Measurements from ENCODE around the gene BRINP3.

- RRBS: no CpG with 5 or more reads among the region's 5 CpGs
Observed at GRCh38 chr1:190477468-190478043, at the start of gene BRINP3. TSS of gene BRINP3 (minus strand) at chr1:190477864.

DNA sequence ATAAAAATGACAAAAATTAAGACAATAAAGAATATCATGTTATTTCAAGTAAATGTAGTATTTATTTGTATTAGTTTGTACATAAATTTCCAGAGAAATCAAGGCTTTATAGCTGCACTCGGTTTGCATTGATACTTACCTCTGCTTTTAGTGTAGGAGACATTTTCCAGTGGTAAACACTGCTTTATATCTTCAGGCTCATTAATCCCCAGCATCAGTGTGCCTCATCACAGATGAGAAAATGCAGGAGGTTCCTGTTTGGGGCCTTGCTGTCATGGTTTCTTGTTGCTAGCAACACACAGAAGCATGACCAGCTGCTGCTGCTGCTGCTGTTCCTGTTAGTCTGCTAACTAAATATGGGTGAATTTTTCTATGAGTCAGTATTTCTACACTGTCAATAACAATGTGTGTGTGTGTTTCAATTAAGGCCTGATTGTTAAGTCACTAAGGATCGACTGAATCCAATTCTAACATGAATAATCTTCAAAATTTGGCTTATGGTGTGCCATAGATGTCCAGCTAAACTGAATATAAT lies 85.8 kb upstream of the RGS1 start:
- RRBS: no CpG with 5 or more reads among the region's 2 CpGs

- RRBS: no CpG with 5 or more reads among the region's 4 CpGs
Observed at GRCh38 chr1:192531100-192531445, 44.5 kb upstream of the RGS1 start.

DNA sequence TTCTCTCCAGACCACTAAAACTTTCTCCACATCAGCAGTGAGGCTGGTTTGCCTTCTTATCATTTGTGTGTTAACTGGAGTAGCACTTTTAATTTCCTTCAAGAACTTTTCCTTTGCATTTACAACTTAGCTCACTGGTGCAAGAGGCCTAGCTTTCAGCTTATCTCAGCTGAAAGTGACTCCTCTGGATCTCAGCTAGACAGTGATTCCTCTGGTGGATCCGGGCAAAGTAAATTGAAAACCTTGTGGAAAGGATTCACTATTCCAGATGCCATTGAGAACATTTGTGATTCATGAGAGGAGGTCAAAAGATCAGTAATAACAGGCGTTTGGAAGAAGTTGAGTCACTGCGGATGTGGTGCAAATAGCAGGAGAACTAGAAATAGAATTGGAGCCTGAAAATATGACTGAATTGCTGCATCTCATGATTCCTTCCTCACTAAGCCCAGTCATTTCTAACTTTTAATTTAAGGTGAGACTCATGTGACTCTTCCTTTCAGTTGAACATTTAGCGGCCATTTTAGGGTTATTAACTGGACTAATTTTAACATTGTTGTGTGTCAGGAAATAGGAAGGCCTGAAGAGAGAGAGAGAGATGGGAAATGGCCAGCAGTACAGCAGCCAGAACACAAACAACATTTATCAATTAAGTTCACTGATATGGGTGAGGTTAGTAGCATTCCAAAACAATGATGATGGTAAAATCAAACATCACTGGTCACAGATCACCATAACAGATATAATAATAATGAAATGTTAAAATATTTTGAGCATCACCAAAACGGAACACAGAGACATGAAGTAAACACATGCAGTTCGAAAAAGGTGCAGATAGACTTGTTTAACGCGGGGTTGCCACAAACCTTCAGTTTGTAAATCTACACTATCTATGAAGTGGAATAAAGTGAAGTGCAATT lies 16.0 kb upstream of the RGS1 start:
- RRBS: no CpG with 5 or more reads among the region's 8 CpGs

DNA sequence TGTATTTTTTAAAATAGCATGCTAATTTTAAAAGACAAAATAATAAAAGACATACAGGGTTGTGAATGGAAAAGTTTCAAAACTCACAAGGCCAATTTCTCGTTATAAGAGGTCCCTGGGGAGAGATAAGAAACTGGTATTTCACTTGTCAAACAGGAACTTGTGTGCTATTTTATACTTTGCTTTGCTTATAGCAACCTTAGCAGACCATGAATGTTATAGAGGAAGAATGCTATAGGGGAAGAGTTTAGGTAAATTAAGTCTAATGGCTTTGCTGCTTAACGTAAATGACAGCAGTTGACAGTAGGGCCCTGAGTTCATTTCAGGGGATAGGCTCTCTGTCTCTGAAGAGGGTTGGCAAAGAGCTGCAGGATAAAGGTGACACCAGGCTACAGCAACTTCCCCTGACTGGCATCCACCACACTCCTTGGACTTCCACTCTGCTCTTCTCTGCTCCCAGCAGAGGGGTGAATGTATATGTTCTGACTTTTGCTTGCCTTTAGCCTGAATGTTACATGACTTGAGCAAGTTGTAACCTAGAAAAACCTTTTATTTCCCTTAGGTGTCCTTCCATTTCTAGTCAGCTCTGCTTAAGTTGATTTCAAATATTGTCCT lies 9.2 kb upstream of the RGS13 start:
- RRBS: no CpG with 5 or more reads among the region's 2 CpGs

DNA sequence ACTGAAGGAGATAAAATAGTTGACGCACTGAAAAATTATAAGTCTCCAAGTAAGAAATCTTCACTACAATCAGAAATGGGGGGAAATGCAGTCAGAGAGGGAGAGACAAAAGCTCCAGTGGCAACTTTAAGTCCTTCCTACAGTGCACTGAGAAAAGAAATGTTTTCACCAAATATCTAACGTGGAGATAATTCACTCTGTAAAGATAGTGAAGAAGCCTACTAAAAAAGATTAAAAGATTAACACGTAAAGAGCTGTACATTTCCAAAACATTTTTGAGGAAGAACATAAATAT lies 7.1 kb upstream of the RGS2 start:
- RRBS: no CpG with 5 or more reads among the region's 3 CpGs

- RRBS: no CpG with 5 or more reads among the region's 16 CpGs
Observed at GRCh38 chr1:192895258-192895824, 86.5 kb downstream of the RGS2 start.

DNA sequence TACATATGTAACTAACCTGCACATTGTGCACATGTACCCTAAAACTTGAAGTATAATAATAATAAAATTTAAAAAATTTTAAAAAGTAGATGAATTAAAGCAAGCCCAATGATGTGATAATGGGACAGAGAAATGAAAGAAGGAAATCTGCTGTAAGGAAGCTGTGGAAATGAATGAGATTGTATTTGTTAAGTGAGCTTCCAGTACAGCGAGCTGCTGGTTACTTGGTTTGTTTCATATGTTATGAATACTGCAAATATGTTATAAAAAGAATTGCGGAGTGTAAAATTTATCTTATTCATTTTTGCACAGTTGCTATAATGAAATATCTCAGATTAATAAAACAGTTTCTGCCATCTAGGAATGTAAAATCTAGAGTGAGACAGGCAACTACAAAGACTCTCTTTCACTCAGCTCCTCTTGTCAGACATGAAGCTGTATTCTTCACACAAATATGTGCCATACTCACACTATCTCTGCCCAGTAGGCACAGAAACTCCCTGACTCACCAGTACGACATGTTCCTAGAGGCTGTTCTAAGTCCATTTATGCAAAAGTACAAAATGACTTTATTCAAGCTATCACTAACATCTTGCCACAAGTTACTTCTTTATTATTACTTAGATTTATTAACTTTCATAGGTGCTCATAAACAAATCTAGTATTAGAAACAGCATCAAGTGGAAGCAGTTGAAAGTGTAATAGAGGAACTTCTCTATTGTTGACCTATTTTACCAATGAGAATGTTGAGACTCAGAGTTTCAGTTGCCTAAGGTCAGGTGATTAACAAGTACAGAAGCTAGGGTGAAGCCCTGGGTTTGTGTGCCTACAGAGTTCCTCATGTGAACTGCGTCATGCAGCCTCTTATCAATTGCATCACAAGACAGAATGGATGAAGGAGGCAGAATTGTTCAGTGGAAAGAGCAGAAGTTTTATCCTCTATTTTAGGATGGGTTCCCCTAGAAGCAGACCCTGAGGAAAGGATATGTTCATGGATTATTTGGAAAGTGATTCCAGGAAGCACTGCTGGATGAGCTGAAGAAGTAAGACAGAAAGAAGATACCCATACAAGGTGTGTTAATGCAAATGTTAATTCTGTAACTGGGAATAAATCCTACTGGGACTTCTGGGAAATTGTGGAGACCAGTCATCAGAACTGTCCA lies 98.8 kb downstream of the RGS2 start:
- RRBS: no CpG with 5 or more reads among the region's 4 CpGs

DNA sequence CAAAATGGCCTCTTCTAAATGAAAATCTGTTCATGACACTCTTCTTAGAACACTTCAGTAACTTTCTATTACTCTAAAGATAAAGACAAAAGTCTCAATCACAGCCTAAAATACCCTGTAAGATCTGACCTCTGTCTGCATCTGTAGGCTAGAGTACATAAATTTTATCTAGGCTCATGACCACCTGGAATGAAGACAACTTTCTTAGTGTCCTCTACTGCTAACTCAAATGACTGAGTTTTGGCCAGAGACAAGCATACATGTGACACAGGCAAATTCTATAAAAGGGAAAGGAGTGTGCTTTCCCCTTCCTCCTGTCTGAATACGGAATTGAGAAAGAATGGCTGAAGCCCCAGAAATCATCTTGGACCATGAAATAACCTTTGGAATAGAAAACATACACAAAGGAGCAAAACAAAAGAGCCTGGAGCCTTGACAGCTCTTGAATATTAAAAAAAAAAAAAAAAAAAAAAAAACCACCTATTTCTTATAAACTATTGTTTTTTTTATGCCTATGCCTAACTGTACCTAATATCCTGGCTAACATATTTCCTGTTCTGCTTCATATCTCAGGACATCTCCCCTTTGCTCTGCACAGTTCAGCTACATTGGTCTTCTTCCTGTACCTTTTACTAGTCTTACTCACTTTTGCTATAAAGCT lies 16.3 kb downstream of the UCHL5 start:
- RRBS: no CpG with 5 or more reads among the region's 1 CpG

DNA sequence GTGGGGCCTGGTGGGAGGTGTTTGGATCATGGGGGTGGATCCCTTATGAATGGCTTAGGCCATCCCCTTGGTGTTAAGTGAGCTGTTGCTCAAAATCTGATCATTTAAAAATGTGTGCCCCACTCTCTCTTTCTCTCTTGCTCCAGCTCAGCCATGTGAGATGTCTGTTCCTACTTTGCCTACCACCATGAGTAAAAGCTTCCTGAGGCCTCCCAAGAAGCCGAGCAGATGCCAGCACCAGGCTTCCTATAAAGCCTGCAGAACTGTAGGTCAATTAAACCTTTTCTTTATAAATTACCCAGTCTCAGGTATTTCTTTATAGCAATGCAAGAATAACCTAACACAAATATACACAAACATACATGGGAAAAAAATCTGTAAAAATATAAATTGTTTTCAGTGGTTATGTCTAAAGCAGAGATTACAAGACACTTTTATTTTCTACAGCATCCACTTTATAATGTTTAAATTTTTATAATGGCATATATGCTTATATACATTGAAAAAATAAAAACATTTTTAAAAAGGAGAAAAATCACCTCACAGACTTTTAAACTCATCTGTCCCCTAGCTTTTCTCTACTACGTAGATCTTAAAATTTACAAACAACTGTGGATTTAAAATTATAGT lies 13.7 kb downstream of the UCHL5 start:
- RRBS: no CpG with 5 or more reads among the region's 2 CpGs

DNA sequence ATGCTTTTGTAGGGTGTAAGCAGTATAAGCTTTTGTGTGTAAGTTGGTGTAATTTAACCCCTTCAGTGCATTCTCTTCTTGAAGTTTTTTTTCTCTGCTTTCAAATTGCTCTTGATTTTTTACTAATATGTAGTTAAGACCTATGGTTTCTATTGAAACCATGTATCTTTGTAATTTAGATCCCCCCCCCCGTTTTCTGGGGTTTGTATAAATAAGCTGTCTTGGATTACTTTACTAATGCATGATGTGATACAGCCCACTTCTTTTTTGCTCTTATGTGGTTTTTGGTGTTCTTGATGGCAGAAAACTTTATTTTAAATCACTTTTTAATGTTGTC lies 477 bp upstream of the B3GALT2 start:
- RRBS: no CpG with 5 or more reads among the region's 1 CpG

DNA sequence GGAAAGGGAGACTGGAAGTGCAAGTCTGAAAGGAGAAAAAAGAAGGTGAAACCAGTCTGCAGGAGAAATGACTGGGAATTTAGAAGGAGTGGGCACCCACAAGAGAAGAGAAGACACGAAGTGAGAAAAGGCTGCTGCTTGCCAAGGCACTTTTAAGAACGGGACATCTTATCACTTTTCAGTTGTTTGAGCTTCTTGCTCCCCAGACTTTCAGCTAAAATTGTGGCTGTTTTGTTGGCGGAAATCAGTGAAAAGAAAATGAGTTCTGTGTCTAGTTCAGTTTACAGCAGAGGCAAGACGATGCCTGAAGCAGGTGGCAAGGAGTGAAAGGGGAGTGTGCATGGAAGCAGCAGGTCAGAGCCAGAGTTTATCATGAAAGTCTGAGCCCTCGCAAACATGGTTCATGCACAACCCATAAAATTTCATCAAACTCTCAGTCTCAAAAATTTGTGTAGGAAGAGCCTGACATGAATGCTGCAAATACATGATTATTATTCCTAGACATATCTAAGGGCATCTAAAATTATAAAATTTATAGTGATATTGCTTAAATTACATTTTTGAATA lies 275.3 kb upstream of the B3GALT2 start:
- RRBS: no CpG with 5 or more reads among the region's 5 CpGs

GRCh38 chr1:193472856-193473422 lies 286.5 kb upstream of the B3GALT2 start:
- RRBS: no CpG with 5 or more reads among the region's 2 CpGs

DNA sequence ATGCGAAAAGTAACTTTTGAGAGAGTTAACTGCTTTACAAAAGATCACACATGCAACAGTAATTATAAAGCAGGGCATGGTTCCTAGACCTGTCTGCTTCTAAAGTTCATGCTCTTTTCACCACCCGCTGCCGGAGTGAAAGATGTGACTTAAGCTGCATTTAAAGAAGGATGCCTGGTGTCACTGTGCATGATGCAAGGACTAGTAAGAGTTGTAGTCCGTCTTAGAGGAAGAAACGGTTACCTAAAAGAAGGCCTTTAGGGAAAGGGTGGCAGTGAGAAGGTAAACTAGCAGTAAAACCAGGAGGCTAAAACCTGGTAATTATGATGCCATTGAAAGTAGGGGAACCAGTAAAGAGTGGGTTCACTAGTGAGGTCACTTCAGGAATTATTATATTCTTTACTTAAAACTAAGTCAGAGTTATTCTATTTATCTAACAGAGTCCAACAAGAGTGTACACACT lies 1689.0 kb downstream of the KCNT2 start:
- RRBS: no CpG with 5 or more reads among the region's 5 CpGs

- RRBS: no CpG with 5 or more reads among the region's 7 CpGs
Observed at GRCh38 chr1:196607904-196608302, 337 bp downstream of the KCNT2 start.

DNA sequence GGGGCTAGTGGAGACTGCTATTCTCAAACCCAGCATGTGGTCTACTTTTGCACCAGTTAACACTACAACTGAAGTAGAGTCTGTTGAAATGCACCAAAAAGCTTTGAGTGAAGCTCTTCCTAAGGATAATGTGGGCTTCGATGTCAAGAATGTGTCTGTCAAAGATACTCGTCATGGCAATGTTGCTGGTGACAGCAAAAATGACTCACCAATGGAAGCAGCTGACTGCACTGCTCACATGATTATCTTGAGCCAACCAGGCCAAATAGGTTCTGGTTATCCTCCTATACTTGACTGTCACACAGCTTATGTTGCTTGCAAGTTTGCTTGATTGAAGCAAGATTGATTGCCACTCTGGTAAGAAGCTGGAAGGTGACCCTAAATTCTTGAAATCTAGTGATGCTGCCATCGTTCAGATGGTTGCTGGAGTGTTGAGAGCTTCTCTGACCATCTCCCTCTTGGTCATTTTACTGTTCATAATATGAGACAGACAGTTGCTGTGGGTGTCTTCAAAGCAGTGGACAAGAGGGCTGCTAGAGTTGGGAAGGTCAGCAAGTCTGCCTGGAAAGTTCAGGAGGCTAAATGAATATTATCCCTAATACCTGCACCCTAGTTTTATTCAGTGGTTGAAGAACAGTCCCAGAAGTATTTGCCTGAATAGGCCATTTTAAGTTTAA lies 85.1 kb downstream of the DENND1B start:
- RRBS: no CpG with 5 or more reads among the region's 3 CpGs

- RRBS: no CpG with 5 or more reads among the region's 3 CpGs
Observed at GRCh38 chr1:197703883-197704533, 71.3 kb downstream of the DENND1B start.

DNA sequence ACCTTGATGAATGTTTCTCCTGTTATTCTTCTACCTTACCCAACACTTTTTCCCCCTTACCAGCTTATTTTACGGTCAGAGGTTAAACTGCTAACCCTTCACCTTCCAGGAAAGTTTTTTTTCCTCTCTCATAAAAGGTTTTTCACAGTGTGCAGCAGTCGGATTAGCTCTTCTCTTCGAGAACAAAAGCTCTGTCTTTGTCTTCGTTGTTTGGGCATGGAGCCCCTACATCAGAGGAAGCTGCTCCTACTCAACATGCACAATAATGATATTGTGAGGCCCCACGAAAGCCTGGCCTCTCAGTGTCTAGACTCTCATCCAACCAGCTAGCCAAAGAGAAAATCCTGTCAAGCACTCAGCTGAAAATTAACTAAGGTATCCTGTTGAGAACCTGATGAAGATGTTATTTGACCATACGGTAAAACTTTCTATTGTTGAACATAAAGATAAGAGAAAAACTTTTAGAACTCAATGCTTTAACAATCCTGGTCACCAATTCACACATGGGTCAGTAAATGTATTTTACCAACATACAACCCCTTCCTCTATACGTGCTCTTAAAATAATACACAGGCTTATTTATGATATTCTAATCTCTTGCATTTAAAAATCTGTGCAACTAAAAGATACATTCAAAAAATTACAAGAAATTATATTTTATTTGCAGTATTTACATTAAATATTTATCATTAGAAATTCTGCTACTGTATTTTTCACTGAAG lies 41.8 kb downstream of the DENND1B start:
- RRBS: no CpG with 5 or more reads among the region's 7 CpGs

DNA sequence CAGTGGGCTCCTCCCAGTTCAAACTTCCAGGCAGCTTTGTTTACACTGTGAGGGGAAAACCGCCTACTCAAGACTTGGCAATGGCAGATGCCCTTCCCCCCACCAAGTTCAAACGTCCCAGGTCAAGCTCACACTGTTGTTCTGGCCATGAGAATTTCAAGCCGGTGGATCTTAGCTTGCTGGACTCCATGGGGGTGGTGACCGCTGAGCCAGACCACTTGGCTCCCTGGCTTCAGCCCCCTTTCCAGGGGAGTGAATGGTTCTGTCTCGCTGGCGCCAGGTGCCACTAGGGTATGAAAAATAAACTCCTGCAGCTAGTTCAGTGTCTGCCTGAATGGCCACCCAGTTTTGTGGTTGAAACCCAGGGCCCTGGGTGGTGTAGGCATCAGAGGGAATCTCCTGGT lies 18.2 kb upstream of the C1orf53 start:
- RRBS: no CpG with 5 or more reads among the region's 6 CpGs

Measured in AG08470 (cell line).